AG09309 (cell line): ENCODE measurements around a stretch of chr5.

GRCh38 chr5:178120853-178121408 is 7.6 kb downstream of the N4BP3 start:
- RRBS: 22% methylated on average over 2 of the region's 23 CpGs

- RRBS: no CpG with 5 or more reads among the region's 30 CpGs
Measured at GRCh38 chr5:178163937-178164667, 10.4 kb upstream of the NHP2 start.

DNA sequence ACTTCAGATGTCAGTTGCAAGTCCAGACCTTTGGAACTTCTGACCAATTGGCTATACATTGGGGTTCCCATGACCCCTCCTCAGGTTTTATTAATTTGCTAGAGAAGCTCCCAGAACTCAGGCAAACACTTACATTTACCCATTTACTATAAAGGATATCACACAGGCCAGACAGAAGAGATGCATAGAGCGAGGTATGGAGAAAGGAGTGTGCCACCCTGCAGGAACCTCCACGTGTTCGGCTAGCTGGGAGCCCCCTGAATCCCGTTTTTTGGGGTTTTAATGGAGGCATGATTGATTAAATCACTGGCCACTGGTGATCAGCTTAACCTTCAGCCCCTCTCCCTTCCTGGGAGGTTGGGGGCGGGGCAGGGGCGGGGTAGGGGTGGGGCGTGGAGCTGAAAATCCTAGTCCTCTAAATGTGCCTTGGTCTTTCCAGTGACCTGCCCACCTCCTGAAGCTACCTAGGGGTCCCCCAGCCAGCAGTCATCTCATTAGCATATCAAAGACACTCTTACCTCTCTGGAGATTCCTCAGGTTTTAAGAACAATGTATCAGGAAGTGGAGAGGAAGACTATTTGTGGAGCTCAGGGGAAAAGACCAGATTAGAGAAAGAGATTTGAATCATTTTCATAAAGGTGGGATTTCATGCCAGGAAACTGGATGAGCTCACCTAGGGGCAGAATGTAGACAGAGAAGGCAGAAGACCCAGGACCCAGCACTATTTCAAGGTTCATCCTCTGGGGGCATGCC is 7.2 kb downstream of the GMCL2 start:
- RRBS: no CpG with 5 or more reads among the region's 7 CpGs

GRCh38 chr5:178209593-178210338 is 5.4 kb downstream of the HNRNPAB start:
- RRBS: no CpG with 5 or more reads among the region's 14 CpGs

DNA sequence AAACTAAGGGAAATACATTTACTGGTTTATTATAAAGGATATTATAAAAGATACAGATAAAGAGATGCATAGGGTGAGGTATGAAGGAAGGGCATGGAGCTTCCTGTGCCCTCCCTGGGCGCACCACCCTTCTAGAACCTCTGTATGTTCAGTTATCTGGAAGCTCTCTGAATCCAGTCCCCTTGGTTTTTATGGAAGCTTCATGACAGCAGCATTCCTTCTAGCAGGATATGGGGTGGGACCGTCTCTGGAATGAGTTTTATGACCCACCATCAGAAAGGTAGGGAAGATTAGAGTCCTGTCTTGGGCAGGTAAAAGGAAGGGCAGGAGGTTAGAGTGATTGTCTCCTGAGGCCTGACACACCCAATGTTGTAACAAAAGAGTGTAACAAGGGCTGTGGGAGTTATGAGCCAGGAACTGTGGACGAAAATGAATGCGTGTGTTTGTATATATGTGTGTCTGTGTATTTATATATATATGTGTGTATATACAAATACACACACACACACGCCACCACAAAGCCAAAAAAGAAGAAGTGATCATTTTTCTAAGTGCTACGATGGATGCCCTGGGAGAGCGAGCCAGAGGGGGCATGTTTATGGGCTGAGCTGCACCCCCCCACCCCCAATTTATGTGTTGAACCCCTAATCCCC is 6.0 kb downstream of the PHYKPL start:
- RRBS: no CpG with 5 or more reads among the region's 7 CpGs

- RRBS: no CpG with 5 or more reads among the region's 10 CpGs
Measured at GRCh38 chr5:178239360-178239715, 6.7 kb upstream of the PHYKPL start.

GRCh38 chr5:178336694-178337455 is 104.3 kb upstream of the PHYKPL start:
- RRBS: no CpG with 5 or more reads among the region's 29 CpGs

- RRBS: 20% methylated on average over 10 of the region's 35 CpGs
Measured at GRCh38 chr5:178356384-178357612, 124.2 kb upstream of the PHYKPL start.

- RRBS: no CpG with 5 or more reads among the region's 7 CpGs
Measured at GRCh38 chr5:178453187-178453801, 136.9 kb downstream of the COL23A1 start.

DNA sequence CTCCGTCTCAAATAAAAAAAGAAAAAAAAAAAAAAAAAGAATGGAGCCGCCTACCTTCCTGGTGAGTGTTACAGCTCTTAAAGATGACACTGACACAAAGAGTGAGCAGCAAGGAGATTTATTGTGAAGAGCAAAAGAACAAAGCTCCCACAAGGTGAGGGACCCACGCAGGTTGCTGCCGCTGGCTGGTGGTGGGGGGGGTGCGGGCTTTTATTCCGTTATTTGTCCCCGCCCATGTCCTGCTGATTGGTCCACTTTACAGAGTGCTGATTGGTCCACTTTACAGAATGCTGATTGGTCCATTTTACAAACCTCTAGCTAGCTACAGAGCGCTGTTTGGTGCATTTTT is 27.7 kb downstream of the COL23A1 start:
- RRBS: no CpG with 5 or more reads among the region's 8 CpGs

- RRBS: 2% methylated on average over 17 of the region's 60 CpGs
Measured at GRCh38 chr5:178625984-178626936, 590 bp downstream of the CLK4 start.

DNA sequence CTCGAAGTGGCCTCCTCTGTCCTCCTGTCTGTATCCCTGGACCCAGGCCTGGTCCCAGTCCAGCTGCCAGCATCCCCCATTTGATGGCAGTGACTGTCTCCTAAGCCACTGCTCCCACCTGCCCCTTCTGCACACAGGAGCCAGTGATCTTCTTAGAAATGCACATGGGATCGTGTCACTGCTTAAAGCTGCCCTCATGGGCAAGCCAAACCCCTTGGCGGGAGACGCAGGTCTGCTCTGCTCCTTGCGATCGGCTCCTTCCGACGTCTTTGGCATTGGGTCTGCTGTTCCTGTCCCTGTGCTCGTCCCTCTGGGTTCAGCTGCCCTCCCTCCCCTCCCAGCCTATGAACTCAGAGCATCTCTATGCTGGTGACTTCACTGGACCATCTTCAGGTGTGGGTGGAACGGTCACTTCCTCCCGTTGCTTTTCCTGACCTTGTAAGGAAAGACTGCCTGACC is 116.4 kb downstream of the ZNF354C start:
- RRBS: no CpG with 5 or more reads among the region's 11 CpGs

GRCh38 chr5:179326101-179327559 is 18.6 kb downstream of the ADAMTS2 start:
- RRBS: no CpG with 5 or more reads among the region's 45 CpGs

GRCh38 chr5:179379256-179379524 is 33.9 kb upstream of the ADAMTS2 start:
- RRBS: no CpG with 5 or more reads among the region's 4 CpGs

- RRBS: no CpG with 5 or more reads among the region's 16 CpGs
Measured at GRCh38 chr5:179558792-179559288, 8.5 kb downstream of the RUFY1 start.

DNA sequence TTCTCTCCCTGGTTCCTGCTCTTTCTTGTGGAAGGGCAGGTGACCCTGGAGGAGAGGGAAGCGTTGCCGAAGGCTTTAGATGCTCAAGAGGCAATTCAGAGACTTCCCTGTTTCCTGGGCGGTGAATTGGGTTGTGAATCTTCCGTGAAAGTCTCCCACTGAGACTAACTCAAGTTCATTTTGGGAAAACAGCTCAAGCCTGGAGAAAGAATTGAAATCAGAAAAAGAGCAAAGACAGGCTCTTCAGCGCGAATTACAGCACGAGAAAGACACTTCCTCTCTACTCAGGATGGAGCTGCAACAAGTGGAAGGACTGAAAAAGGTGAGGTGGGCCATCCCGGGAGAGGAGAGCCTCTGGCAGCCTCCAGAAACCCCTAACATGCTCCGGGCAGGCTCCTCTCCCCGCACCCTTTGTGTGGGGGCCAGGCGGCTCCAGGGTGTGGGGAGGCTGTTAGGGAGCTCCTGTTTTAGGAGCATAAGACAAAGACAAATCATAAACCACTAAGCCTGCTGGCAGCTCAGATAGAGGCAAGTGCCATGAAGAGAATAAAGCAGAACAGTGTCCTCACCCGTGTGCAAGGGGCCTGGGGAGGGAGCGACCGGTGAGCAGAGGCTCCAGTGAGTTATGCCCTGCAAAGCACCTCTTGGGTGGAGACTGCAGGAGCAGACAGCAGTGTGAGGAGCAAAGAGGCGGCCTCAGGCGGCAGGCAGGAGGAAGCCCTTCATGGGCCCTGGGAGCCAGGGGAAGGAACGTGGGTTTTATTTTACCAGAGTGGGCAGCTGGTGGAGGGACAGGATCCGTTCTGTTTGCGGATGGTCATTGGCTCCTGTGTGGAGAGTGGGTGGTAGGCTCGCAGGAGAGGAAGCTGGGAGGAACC is 24.7 kb downstream of the HNRNPH1 start:
- RRBS: 75% methylated on average over 1 of the region's 20 CpGs

DNA sequence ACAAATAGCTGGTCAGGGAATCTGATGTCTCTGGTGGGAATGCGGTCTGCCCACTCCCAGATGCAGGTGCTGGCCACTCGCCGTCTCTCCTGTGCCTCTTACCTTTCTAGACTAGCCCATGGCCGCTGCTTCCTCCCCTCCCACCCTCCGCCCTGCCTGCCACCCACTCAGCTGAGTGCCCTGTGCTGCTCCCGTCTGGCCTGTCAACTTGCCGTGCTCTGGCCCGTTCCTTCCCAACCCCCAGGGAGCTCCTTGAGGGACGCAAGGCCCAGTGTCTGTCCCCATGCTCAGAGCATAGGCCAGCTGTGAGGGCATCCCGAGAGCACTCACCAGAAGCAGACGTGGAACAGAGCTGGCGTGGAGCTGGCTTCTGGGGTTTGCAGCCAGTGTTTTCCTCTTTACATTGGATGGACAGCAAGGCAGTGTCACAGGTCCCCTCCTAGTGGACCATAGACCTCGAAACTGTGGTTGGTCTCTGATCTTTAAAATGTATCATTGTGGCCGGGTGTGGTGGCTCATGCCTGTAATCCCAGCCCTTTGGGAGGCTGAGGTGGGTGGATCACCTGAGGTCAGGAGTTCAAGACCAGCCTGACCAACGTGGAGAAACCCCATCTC is 20.1 kb downstream of the HNRNPH1 start:
- RRBS: no CpG with 5 or more reads among the region's 15 CpGs

- RRBS: no CpG with 5 or more reads among the region's 10 CpGs
Measured at GRCh38 chr5:179614742-179615277, 8.7 kb downstream of the HNRNPH1 start.

- RRBS: no CpG with 5 or more reads among the region's 16 CpGs
Measured at GRCh38 chr5:179617299-179618512, 5.8 kb downstream of the HNRNPH1 start.

DNA sequence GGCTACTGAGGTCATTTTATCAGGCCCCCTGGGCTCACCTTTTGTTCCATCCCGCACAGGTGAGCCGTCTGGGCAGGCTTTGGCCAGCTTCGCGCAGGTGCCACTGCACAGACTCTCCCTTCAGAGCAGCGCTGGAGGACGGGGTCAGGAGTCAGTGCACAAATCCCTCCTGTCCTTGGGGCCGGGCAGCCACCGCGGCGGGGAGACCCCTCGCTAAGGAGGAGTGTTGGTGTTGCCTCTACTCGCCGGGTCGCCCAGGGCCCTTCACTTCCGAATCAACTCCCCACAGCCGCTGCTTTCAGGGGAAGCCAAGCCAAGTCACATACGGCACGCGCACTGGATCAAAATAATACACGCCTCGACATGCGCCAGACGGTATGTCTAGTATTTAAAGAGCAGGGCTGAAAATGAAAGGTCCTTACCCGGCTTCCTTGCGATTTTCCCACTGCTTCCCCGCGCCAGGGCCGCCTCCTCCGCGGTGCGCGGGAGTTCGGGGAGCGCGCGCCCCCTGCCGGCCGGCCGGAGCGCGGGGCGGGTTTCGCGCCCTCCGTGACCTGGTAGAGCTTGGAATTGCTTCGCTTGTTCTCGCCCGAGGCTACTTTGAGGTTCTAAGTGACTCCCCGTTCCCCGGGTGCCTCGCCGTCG is 10.7 kb upstream of the HNRNPH1 start:
- RRBS: no CpG with 5 or more reads among the region's 53 CpGs